UCH-1 (cell line): ENCODE measurements around the gene FAM89A.

- RRBS, result no CpG with 5 or more reads among the region's 11 CpGs
These were observed 52.1 kb downstream of the GALNT2 start for GRCh38 chr1:230119124-230119565.

- RRBS, result no CpG with 5 or more reads among the region's 38 CpGs
These were observed 69.8 kb downstream of the GALNT2 start for GRCh38 chr1:230136275-230137700.

DNA sequence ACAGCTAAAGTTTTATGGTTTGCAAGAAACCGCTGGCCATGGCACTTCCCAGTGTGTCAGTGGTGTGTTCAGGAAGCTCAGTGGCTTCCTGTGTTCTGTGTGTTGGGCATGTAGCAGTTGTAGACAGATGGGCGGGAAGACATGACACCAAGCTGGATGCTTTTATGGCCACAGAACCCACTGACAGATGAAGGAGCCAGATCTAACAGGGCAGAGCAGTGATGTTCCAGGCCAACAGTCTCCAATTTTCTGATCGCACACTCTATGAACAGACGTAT is 119.9 kb downstream of the GALNT2 start:
- RRBS, result no CpG with 5 or more reads among the region's 4 CpGs

GRCh38 chr1:230209692-230210272 is 142.7 kb downstream of the GALNT2 start:
- RRBS, result no CpG with 5 or more reads among the region's 8 CpGs

- RRBS, result no CpG with 5 or more reads among the region's 11 CpGs
These were observed 143.8 kb downstream of the GALNT2 start for GRCh38 chr1:230210744-230211267.

- RRBS, result no CpG with 5 or more reads among the region's 8 CpGs
These were observed 145.3 kb downstream of the GALNT2 start for GRCh38 chr1:230212328-230212848.

DNA sequence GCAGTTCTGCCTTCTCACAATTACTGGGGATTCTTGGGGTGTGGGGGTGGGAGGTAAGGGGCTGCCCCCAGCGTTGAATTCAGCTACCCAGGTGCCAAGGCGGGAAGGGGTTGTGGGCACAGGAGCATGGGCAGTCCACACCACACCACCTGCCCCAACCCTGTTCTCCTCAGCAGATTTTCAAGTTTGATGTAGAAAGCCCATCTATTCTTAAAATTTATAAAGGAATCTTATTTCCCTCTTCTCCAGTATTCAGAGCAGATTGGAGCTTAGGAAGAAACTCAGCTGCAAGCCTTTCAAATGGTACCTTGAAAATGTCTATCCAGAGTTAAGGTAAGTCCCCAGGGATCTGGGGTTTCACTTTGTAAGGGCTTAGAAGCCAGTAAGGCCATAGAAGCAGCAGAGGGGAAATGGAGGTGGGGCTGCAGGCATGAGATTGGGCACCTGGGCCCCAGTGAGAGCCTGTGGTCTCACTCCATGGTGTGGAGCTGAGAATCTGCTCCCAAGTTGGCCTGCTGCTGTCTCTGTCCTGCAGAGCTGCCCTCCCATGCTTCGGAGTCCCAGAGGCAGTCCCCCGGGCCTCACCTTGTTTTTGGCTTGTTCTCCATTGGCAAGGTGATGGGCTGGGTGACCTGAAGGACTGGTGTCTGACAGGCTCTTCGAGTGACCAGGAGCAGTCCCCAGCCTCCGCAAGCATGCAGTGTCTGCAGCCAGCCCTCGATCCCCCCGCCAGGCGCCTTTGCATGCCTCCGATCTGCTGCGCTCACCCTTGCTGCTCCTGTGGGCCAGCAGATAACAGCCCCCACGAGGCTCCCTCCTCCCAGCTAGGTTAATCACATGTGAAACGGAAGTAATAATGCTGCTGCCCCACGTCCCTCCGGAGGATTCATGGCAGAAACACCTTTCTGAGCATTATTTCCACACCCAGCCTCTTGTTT is 163.2 kb downstream of the PGBD5 start:
- RRBS, result no CpG with 5 or more reads among the region's 15 CpGs

DNA sequence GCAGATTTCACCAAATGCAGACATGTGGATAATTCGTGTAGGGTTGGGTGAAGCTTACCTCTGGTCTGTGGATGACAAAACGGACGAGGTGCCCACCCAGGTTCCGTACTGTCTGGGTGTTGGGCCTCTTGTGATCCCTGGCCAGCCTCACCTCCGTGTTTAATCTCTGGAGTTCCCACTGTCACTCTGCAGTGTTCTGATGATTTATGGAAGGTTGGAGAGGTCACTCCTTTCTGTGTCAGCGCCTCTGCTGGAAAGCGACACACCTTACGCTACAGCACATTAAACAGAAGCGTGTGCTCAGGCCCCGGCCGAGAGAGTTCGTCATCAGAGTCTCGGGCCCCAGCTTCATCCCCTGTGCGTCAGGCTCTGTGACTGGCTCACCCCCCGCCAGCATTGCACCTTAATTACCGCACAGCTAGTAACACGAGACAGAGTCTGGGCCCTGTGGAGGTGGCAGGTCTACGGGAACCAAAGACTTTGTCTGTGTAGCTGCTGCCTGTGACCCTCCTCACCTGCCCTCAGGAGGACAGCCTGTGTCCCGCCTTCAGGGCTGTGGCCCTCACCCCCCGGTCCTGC is 157.8 kb downstream of the PGBD5 start:
- RRBS, result no CpG with 5 or more reads among the region's 20 CpGs

- RRBS, result no CpG with 5 or more reads among the region's 3 CpGs
These were observed 60.4 kb downstream of the C1orf198 start for GRCh38 chr1:230807884-230808402.

DNA sequence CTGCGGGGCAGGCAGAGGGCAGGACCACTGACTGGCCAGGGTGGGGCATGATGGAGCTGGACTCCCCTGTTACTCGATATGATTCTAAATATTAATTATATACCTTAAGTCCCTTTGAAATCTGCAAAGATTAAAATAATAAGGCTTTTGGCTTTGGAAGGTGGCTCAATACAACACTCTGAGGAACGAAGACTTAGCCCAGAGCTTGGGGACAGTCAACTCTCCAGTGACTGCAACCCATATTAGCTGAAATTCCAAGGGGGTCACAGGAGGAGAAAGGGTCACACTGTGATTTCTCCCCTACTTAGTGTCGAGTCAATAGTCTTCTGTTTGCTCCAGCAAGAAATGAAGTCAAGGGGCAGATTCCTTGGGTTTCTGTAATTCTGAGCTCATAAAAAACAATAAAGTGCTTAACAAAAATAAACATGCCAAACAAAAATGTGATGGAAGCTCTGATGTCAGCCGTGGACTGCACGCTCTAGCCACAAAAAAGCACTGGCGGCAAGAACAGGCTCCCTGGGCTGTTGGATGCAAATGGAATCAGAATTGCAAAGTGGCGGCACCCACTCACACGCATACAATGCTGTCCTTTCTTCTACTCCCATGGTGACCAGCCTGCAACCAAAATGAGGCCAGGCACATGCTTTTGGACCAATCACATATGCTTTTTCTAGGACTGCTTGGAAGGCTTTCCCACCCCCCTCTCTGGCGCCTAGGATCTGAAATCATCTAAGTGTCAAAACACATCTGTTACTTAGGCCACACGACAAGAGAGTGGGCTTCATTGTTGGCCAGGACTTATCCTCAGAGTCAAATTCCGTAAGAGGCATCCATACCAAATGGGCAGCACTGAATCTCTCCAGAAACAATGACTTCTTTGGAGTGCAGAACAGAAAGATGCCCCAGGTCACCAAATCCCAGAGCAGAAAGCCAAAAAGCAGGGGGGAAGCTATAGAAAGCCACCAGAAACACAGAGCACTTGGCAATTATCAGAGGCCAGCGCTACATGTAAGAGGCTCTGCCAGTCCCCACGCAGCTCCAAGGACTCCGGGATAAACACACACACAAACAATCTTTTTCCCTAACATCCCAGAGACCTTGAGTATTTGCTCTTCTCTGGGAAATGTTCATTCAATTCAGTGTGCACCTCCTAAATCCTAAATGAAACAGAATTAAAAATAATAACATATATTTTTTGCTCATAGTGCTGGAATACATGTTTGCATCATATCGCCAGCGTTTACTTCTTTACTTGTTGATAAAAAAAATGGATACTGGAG is 9.2 kb downstream of the C1orf198 start:
- RRBS, result no CpG with 5 or more reads among the region's 17 CpGs

- RRBS, result no CpG with 5 or more reads among the region's 10 CpGs
These were observed 1.2 kb downstream of the C1orf198 start for GRCh38 chr1:230867015-230867701.

GRCh38 chr1:230910190-230910895 is 42.0 kb upstream of the C1orf198 start:
- RRBS, result no CpG with 5 or more reads among the region's 11 CpGs

DNA sequence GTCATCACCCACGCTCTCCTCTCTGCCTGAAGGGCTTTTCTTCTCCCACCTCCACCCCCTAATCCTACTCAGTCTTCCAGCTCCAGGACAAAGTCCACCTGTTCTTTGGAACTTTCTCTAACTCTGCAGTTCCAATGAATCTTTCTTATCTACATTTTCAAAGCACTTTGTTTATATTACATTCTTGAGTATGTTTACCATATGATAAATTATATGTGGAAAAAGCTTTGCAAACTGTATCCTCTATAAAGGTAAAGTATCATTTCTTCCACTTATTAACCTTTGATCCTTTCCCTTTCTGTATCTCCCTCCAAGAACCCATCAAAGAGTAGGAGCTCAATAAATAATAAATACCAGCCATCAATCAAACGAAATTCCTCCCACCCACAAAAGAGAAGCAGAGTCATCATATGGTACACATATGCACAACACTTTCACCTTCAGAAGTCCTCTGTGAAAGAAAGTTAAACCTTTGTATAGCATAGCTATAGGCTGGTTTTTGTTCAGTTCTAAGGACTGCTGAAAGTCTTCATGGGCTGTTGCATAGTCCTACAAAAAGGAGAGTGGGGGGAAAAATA is 39.6 kb downstream of the TTC13 start:
- RRBS, result no CpG with 5 or more reads among the region's 2 CpGs

- RRBS, result no CpG with 5 or more reads among the region's 1 CpG
These were observed 5.7 kb downstream of the TTC13 start for GRCh38 chr1:230972987-230973334.

DNA sequence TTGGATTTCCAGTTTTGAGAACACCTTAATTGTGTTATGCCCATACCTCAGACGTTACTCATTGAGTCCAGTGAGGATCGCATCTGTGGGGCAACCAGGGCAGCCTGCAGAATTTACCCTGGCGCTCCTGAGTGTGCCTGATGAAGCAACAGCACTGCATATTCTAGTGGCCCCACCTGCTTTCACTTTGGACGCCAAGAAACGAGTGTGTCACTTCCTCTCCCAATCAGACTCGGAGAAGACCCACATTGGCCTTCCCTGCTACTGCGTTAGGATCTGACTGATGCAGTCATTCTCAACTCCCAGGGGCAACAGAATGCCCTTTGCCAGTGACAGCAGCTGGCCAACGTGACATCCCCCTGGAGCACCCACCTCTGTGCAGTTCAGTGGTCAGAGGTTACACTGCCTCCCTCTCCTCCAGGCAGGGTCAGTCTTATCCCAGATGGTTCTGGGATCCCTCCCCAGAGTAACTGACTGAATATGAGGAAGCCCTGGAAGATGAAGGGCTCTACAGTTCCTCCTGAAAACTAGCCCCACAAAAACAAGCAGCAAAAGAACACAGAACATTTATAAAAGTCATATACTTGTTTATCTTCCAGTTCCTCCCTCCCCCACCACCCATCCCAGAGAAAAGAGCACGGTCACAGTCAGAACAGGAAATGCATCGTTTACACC is 19.7 kb downstream of the FAM89A start:
- RRBS, result no CpG with 5 or more reads among the region's 10 CpGs

DNA sequence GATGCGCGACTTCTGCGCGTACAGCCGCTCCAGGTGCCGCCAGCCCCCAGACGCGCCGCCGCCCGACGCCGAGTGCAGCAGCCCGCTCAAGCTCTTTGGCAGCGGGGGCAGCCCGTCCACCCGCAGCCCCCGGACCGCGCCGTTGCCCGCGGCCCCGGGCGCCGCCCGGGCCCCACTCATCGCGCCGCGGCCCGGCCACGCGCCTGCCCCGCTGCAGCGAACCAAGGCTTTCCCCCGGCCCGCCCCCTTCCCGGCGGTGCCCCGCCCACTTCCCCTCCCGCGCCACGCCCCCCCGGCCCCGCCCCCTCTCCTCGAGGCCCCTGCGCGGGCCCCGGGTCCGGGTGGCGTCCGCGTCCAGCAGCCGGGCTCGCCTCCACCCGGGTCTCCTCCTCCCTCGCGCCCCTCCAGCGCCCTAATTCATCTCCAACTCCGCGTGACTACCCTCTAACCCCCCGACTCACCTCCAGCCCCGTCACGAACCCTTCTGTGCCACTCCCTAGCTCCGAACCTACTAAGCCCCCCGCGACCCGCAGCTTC is at the start of gene FAM89A:
Gene FAM89A (minus strand): TSS at position 223 of the 537 bp plus-strand sequence.
- RRBS, result 6% methylated on average over 18 of the region's 69 CpGs

DNA sequence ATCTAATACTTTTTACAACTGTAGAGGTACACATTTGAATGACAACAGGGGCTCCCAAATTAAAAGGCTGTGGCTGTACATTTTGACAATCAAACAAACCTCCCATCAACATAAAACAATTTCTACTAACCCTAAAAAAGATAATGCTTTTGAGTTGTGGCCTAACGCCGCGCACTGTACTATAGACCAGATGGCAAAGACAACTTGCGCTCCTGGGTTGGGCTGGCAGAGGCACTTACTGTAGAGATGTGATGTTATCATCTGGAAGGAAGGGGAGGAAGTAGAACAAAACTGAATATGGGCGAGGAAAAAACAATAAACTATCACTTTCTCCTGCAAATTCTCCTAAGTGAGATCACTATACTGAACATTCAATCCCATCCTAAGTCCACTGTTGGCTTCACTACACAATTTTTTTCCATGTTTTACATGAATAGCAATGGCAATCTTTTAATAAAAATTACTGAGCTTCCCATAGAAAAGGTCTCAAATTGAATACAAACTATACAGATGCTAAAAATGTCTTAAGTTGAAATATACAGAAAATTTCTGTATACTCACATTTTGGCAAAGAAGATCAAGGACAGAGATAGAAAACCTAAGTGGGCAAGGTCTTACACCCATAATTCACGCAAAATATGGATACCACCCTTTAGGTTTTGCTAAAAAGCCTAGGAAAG is 26.2 kb downstream of the SPRTN start:
- RRBS, result no CpG with 5 or more reads among the region's 6 CpGs

DNA sequence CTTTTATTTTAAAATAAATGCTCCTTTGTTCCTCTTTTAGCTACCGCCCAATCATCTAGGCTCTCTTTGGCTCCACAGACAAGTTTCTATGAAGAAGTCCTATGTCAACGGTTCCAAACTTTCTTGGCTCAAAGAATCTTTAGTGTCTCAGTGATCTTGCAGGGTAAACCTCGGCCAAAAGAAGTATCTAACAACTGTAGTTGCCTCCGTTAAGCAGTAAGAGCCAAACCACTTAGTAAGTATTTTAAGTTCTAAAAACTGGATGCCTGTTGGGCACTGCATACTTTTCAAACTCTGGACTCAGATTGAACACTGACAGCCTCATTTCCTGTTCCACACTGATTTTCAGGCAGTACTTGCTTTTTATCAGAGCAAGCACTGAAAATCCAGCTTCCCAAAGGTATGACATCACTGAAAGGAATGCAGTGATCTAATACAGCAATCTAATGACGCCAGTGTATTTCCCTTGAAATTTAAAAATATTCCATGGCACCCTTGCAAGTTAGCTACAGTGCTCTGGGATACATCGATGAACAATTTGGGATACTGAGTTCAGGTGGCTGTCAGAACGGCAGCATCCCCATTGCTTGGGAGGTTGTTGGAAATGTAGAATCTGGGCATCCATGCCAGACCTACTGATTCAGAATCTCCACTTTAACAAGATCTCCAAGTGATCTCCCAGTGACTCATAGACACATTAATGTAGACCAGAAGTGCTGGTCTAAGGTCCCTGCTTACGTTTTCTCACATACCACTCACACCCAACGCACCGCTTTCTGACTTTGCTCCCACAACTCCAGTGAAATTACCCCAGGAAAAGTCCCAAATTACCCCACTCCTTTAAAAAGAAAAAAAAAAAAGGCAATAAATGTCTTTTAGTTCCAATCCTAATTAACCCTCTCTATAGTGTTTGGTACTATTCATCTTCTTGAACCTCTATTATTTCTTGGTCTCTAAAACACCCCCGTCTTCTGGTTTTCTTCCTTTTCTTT is 26.6 kb downstream of the EGLN1 start:
- RRBS, result no CpG with 5 or more reads among the region's 11 CpGs

- RRBS, result no CpG with 5 or more reads among the region's 12 CpGs
These were observed 180.0 kb downstream of the DISC1 start for GRCh38 chr1:231806553-231807069.

DNA sequence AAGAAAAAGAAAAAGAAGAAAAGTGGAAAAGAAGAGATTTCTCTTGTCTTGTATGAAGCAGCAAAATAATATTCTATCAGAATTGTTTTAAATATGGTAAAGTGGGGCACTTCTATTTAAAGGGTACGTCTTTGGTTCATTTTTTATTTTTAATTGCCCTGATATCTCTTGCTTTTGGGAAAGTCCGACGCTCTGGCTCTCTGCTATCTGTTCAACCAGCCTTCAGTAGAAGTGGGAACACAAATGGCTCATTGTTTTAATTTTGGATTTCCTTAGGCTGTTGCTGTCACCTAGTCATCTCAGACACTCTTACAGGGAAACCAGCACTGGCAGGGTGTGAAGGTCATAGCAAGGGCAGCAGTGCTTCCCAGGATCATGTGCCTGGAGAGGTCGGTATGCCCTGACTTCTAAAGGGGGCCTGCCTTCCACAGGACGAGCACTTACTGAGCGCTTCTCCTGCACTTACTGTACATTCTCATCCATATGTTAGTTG is 224.1 kb downstream of the DISC1 start:
- RRBS, result no CpG with 5 or more reads among the region's 6 CpGs